PFSK-1 (cell line): ENCODE measurements around the gene CYP2F1.

DNA sequence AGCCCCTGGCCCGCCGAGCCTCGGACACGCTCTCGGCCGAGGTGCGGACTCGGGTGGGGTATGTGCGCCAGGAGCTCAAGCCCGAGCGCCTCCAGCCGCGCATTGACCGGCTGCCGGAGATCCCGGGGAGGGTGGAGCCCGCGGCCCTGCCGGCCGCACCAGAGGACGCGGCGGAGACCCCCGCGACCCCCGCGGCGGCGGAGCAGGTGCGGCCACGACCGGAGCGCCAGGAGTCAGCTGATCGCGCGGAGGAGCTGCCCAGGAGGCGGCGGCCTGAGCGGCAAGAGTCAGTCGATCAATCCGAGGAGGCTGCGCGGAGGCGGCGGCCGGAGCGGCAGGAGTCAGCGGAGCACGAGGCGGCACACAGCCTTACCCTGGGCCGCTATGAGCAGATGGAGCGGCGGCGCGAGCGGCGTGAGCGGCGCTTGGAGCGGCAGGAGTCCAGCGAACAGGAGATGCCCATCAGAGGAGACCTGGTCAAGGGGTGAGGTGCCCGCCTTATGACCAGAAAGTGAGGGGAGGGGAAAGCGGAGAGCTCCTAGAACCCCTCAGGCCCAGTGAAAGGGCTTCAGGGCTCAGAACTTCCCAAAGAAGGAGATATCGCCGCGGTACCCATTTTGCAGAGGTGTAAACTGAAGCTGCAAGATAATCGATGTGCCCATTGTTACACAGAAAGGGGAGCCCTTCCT is 8.7 kb upstream of the SHKBP1 start:
- RRBS = 90% methylated on average over 24 of the region's 67 CpGs

DNA sequence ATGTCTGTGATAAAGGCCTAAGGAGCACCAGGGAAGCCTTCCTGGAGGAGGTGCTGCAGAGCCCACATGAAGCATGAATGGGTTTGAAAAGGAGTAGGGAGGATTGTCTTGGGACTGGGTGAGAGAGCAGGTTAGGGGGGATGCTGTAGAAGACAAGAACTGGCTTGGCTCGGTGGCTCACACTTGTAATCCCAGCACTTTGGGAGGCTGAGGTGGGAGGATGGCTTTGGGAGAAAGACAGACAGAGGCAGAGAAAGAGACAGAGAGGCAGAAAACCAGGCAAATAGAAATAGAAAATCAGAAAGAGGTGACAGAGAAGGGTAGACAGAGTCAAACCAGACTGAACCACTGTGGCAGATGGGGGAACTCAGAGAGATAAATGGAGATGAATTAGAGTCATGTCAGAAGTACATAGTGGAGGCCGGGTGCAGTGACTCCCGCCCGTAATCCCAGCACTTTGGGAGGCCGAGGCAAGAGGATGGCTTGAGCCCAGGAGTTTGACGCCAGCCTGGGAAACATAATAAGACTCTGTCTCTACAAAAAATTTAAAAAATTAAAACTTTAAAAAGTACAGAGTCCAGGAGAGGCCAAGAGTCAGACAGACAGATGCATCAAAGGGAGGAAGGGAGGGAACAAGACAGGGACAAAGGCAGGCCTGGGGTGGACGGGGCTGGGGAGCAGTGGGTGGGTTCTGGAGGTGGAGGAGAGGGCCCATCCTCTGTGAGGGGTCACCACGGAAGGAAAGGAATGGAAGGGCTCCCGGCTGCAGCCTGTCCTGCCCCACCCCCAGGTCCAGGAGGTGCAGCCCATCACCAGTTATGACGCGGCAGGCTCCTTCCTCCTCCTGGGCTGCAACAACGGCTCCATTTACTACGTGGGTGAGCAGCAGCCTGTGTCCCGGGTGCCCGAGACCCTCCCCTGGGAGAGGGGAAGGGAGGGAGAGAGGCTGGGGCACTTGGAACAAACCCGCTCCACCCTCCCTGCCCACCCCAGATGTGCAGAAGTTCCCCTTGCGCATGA is 6.2 kb downstream of the SHKBP1 start:
- RRBS = no CpG with 5 or more reads among the region's 17 CpGs

DNA sequence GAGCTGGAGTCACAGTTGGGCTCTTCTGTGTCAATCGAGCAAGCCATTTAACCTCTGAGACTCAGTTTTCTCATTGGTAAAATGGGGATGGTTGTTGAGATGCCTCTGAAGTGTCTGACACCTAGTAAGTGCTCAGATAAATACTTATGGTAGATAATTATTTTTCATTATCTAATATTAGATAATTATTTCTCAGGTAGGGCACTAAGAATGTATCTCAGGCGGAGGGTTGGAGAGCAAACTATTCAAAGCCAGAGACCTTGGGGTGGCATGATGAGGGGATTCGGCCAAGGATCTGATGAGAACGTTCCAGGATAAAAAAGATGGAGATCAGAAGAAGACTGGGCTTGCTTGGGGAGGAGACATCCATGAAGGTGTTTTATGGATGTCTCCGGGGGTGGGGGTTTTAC is 7.9 kb downstream of the LTBP4 start:
- RRBS = 89% methylated on average over 1 of the region's 5 CpGs

DNA sequence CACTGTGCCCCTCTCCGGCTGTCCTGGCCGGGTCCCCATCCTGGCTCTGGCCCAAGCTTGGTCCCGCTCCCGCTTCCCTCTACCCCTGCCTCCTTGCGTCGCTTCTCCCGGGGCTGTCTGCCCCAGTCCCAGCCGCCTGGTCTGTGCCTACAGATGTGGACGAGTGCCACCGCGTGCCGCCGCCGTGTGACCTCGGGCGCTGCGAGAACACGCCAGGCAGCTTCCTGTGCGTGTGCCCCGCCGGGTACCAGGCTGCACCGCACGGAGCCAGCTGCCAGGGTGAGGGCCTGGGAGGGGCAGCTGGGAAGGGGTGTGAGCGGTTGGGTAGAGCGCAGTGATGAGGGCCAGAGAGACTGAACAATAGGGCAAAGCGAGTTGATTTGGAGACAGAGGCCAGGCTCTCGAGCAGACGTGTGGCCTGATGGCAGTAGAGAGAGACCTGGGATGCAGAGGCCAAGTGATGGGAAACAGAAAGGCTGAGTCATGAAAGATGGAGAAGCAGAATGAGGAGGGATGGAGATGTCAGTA is 9.3 kb downstream of the LTBP4 start:
- RRBS = 91% methylated on average over 4 of the region's 28 CpGs

GRCh38 chr19:40619682-40620533 is 18.7 kb downstream of the LTBP4 start:
- RRBS = no CpG with 5 or more reads among the region's 12 CpGs

DNA sequence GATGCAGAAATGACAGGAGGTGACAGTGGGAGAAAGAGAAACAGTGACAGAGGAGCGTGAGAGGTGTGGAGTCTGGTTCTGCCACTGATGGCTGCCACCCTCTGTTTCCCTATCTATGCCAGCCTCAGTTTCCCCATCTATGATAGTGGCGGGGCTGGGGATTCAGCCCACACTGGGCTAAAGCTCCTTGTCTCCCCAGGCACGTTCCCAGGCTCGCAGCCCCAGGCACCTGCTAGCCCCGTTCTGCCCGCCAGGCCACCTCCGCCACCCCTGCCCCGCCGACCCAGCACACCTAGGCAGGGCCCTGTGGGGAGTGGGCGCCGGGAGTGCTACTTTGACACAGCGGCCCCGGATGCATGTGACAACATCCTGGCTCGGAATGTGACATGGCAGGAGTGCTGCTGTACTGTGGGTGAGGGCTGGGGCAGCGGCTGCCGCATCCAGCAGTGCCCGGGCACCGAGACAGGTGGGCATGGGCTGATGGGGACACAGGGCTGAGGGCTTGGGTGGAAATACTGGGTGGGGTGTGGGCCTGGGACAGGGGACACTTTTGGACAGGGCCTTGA is 21.1 kb downstream of the LTBP4 start:
- RRBS = 94% methylated on average over 5 of the region's 18 CpGs

DNA sequence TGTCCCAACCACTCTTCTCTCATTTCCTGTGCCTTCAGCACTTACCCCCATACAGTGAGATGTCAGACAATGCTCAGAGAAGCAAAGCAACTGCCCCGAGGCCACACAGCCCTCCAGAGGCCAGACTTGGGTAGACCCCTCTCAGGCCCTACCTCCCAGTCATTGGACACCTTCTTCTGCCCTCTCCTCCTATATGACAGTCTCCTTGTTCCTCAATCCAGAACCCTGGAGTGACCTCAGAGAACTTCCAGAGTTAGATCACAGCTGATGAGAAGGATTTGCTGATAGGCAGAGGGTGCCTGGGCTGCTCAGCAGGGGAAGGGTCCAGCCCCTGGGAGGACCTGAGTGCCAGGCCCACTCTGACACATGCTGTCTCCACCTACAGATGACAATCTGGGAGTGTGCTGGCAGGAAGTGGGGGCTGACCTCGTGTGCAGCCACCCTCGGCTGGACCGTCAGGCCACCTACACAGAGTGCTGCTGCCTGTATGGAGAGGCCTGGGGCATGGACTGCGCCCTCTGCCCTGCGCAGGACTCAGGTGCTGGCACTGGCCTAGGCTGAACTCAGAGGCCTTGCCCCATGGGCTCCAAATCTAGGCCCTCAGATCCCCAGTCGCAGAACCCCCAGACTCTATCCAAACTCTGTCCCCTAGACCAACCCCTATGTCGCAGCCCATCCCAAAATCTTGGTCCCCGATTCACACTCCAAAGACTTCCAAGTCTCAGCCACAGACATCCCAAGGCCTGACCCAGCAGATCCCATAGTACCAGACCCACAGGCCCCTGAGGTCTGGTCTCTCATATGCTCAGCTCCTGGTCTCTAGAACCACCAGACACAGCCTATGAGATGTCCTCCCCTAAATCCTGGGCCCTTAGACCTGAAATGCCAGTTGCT is 24.6 kb downstream of the LTBP4 start:
- RRBS = no CpG with 5 or more reads among the region's 9 CpGs

DNA sequence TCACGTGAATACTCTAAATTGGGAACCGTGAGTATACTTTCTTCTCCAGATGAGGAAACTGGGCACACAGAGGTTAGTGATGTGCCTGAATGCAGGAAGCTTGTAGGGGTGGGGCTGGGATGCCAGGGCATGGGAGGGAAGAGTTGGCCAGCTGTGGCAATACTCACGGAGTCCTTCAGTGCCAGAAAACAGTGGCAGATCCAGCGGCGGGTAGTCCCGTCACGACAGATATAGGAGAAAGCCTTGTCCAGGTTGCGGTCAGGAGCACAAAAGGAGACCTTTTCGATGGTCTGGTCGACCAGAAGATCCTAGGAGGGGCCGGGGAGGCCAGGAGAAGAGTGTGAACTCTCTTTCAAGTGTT is 9.7 kb downstream of the NUMBL start:
- RRBS = no CpG with 5 or more reads among the region's 11 CpGs

DNA sequence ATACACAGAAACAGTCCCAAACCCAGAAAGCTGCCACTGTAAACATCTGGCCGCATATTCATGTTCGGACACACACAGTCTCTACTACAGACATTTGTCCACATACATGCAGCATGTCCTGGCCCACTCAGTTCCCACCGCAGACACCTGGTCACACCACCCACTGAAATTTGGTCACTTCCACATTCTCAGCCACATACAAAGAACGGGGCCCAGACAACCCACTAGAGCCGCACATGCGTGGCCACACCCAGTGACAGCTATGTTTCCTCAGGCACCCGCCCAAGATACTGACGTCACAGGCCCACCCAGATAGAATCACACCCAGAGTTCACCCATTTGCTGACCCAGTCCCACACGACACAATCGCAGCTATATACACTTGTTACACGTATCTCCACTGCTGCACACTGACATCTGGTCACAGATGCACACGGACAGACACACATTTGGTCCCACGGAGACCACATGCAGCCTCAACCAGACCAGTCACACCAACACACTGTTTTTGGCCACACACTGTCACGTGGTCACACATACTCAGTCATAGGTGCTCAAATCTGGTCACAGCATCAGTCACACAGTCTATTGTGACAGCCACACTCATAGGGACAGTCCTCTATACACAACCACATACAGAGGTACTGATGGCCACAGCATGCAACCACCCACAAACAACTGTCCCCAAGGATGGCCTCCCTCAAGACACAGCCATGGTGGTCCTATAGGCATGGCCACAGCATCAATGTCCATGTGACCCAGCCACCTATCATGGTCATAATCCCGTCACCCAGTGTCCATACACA is 2.8 kb downstream of the NUMBL start:
- RRBS = no CpG with 5 or more reads among the region's 15 CpGs

DNA sequence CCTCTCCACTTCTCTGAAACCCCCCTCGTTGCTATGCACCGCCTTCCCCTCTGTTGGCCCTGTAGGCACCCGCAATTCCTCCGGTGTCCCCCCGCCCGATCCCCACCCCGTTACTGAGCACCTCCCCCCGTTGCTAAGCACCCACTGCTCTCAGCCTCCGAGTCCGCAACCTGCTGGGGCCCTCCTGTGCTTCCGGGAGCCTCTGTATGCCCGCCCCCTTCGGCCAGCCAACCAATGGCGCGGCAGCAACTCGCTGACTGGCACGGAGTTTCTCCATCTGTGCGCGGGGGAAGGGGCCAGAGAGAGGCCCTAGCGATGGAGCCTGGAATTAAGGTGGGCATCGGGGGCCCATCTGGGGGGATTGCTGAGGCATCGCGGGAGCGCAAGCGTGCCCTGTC is 1.8 kb downstream of the COQ8B start:
- RRBS = under 1% methylated on average over 6 of the region's 25 CpGs

- RRBS = 89% methylated on average over 10 of the region's 28 CpGs
Measured at GRCh38 chr19:40741758-40742758, 8.2 kb downstream of the ACTMAP start.

GRCh38 chr19:40750785-40751129 is 246 bp upstream of the SNRPA start:
- RRBS = 1% methylated on average over 14 of the region's 26 CpGs

DNA sequence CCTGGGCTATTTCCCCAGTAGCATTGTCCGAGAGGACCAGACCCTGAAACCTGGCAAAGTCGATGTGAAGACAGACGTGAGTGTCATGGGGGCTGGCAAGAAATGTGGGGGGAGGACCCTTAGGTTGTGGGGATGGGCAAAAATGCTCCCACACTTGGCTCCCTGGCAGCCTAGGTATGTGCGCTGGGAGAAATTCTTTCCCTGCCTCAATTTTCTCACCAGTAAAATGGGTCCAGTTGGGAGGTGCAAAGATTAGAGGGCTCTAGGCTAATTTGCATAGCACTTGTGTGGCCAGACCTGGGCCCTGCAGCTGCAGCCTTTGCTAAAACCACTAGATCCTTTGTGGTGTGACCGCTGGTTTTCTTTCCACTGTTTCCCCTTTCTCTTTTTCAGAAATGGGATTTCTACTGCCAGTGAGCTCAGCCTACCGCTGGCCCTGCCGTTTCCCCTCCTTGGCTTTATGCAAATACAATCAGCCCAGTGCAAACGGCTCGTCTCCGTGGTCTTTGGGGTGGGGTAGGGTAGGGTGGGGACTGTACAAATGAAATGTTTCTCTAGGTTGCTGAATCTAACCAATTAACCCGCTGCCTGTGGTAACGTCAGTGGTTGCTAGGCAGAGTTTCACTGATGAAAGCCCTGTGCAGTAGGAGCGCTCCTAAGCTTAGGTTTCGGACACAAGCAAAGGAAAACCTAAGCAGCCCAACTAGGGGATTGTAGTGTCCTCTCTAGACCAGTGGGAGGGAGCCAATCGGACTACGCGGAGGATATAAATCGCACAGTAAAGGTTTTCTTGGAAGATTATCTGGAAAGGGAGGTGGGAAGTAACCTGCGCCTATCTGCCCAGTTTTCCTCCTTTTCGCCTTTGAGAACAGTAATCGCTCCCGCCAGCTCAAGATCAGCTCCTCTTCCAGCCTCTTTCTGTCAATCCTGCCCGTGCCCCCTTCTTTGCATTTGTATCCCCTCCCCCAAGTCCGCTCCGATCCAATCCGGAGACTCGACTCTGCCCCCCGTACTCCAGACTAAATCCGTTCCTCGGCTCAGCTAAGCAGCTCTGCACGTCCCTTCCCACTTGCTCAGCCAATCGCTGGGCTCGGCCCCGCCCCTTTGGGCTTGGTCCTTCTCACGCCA is 679 bp upstream of the RAB4B start:
- RRBS = no CpG with 5 or more reads among the region's 35 CpGs

GRCh38 chr19:40806628-40807496 is 7.9 kb downstream of the EGLN2 start:
- RRBS = 2% methylated on average over 9 of the region's 32 CpGs

DNA sequence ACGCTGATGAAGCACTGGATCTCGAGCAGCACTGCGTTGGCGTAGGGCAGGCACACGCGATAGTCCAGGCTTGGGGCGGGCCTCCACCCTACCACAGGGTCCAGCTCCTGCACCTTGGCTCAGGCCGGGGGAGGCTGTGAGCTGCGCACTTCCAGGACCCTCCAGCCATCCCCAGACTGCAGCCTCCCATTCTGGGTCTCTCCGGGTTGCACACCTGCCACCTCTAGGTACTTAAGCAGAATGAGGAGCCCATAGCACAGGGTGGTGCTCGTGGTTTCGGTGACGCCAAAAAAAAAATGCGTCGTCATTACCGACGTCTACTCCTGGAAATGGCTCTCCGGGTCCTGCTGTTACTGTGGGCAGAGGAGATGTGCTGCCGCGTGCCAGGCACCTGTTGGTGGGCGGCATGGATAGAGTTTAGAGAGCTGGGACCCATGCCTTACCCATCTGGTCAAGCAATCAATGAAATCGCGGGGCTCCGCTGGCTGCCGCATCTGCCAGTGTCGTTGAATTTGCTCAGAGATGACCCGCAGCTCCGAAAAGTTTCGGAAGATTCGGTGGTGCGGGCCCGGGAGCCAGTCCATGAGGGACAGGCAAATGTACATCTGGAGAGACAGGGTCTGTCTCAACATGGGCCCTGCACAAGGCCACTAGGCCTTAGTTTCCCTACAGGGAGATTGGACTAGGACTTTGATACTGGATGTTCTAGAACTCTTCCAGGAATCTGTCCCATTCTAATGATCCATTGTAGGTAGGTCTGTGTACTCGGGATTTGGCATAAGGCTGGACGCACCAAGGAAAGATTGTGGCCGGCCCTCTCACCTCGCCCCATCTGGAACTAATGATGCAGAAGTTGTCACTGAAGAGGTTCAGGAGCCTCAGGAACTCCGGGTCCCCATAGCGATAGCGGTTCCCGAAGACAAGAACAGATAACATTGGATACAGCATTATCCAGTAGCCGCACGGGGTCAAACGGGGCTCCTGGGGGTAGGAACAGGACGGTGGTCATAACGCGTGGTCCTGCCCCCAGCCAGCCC is 10.8 kb downstream of the EGLN2 start:
- RRBS = 78% methylated on average over 4 of the region's 46 CpGs

DNA sequence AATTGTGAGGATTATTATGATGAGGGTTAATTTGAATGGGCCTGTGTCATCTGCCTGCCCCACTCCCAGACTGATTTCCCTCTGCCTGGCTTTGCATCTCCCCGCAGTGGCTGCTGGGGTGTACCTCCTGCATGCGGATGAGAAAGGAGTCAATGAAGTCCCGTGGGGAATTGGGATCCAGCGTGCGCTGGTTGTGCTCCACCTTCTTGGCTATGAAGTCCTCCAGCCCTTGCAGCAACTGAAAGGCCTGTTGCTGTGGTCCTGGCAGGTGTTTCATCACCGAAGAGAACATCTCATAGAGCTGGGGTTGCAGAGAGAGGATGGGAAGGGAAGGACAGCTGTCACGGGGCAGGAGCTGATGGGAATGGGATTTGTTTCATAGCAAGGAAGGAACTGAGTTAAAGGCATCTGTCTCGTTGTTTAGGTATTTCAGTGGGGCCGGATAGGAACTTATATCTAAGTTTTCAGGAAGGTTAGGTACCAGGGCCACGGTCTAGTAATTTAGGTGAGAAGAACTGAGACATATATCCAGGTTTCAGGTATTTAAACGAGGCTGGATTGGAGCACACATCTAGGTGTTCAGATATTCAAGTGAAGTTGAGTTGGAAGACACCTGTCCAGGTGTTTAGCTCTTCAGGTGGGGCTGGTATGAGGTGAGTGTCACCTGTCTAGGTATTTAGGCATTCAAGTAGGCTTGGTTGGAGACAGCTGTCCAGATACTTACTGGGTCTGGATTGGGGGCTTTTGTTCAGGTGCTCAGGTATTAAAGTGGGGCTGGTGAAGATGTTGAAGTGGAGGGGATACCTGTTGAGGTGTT is 3.3 kb downstream of the CYP2A6 start:
- RRBS = no CpG with 5 or more reads among the region's 11 CpGs

- RRBS = no CpG with 5 or more reads among the region's 6 CpGs
Measured at GRCh38 chr19:40969737-40970207, 21.3 kb upstream of the CYP2B6 start.

- RRBS = no CpG with 5 or more reads among the region's 7 CpGs
Measured at GRCh38 chr19:41114240-41114724, at the start of gene CYP2F1. Gene CYP2F1, plus strand, starts transcription at chr19:41114432.

DNA sequence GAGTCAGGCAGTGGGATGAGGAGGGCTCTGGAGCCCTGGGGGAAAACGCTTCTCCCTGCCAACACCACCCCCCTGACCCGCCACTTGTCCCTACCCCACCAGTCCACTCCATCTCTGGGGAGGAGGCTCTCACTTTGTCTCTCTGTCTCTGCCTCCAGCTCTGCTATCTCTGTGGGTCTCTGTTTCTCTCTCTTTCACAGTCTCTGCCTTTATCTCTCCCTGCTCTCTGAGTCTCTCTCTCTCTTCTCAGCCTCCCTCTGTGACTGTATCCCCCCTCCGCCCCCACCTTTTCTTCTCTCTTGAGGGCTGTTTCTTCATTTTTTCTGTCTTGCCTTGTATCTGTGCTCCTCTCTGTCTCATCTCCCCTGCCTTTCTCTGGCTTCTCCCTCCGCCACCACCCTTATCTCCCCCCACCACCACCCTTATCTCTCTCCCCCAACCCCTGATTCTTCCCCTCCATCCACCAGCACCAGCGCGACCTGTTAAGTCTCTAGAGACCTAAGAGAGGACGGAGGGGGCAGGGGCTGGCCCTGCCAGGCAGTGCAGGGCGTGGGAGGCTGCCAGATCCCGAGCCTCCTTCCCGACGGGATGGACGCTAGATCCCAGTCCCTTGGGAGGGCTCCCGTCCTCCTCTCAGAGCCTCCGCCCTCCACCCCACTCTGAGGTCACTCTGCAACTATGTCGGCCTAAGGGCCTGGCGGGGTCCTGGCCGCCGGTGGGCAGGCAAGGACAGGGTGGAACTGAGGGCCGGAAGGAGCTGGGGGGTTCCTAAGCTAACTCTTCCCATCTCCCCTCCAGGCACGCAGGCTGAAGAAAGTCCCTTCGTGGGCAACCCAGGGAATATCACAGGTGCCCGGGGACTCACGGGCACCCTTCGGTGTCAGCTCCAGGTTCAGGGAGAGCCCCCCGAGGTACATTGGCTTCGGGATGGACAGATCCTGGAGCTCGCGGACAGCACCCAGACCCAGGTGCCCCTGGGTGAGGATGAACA is 1.1 kb downstream of the AXL start:
- RRBS = 64% methylated on average over 3 of the region's 28 CpGs

- RRBS = no CpG with 5 or more reads among the region's 9 CpGs
Measured at GRCh38 chr19:41225575-41225852, 6.5 kb downstream of the AXL start.